Jejunum (tissue), 1 donor: ENCODE data around the genes PRICKLE3, GAGE12F, GAGE12H, PAGE4, SHROOM4 and GSPT2.

- PRO-cap: no peak
Observed at GRCh38 chrX:48538028-48538759, 1.3 kb upstream of the TBC1D25 start.

DNA sequence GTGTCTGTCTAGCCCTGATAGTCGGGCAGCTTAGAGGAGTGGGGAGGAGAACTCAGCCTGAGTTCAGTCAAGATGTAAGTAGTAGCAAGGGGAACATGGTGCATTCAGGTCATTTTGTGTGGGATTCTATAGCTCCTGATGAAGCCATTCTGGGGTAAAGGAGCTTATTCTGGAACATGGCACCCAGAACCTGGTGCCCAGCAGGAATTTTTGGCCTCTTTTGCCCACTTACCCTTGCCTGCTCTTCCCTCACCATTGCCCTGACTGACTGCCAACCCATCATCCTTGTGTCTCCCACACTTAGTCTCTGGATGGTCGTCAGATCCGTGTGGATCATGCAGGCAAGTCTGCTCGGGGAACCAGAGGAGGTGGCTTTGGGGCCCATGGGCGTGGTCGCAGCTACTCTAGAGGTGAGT, 1.7 kb downstream of the RBM3 start:
- PRO-cap: no peak

DNA sequence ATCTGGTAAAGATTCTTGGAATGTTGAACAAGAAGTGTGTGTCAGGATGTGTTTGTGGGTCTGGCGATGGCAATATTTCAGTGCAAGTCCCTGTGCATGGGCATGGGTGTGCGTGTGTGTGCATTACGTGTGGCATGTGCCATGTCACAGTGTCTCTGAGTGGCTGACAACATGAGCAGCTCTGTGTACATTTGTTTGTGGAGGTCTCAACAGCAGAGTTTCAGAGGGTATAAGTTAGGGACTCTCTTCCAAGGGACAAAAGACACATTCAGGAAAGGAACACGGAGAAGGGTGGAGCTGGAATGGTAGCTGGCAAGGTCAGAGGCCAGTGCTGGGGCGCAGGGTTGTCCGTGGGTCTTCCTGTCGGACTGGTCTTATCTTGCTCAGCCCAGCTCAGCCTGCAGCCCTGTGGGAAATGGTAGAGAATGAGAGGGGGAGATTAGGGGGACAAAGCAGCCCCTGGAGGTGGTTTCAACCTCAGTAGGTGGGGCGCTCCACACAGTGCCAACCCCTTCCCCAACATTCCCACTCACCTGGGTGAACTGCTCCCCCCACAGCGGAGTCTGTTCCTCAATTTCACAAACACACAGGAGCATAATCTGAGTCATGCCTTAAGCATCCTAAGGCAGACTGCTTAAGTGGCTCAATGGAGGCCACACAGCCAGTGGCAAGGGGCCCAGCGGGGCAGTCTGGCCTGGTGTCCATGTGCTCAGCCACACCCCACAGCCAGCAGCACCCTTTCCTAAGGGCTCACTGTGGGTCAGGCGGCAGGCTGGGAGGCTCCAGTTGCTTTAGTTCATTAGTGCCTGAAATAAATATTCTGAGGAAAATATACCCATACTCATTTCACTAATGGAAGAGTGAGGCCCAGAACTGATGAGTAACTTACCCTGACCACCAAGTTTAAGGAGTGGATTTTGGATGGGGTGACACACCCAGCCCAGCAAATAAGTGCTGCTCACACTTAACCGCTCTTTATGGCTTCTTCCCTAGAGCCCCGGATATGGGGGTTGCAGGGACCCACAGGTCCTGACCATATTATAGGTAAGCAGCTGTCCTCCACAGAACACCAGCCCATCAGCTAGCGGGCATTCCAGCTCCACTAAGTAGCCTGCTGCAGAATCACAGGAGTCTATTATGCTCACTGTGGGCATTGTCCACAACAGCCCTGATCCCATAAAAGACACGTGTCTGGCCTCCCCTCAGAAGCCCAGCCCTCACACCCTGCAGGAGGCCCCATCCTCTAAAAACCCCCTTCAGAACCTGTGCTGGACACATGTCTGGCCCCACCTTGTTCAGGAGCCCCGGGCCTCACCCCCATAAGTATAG, 6.7 kb upstream of the HDAC6 start:
- PRO-cap: no peak

- PRO-cap: bidirectional peak, plus-strand start at chrX:48897298, minus-strand start at chrX:48897101
Observed at GRCh38 chrX:48896851-48897645, 520 bp downstream of the TIMM17B start.

DNA sequence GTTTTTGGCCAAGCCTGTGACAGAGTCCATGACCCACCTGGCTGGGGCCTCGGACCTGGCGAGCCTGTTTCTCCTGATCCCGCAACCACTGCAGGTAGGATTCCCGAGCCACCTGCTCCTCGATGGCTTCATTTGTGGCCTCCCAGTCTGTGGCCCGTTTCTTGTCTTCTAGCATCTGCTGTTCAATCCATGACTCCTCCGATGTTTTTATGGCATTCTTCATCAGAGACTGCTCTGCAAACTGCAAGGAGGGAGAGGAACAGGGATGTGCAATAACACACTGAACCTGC, 6.9 kb upstream of the PIM2 start:
- PRO-cap: no peak

- PRO-cap: bidirectional peak, plus-strand start at chrX:48958671, minus-strand start at chrX:48958334
Observed at GRCh38 chrX:48958283-48958827, 948 bp upstream of the OTUD5 start.

- PRO-cap: no peak
Observed at GRCh38 chrX:48987981-48988273, 14.1 kb downstream of the GRIPAP1 start.

GRCh38 chrX:49028463-49028974, 14.6 kb downstream of the TFE3 start:
- PRO-cap: no peak

DNA sequence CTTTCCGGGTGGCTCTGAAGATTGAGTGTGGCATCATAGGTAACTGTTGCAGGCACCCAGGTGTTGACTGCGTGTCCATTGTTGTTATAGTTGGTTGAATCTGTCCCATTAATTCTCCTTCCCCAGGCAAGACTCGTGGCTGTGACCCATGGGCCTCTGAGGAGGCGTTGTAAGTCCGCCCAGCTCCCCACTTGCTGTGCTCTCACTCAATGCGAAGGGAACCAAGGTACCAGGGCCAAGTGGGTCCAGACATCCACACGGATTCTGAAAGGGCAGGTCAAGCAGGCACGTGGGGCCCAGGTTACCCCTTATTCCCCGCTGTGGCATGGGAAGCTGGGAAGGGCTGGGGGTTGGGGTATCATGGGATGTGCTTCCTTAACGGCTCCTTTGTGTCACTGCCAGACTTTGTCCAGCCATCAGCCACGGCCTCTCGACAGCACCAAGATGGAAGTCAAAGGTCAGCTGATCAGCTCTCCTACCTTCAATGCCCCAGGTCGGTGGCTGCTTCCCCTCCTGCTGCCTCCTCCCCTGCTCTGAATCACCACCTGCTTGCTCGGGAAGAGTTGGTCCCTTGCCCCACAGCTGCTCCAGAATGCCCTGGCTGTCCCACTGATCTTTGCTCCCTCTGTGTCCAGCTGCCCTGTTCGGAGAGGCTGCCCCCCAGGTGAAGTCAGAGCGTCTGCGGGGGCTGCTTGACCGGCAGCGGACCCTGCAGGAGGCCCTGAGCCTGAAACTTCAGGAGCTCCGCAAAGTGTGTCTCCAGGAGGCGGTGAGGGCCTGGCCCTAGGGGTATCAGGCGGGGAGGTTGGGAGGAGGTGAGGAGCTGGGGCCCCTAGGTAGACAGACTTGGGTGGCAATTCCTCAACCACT, 3.3 kb downstream of the CCDC120 start:
- PRO-cap: no peak

- PRO-cap: no peak
Observed at GRCh38 chrX:49175535-49176281, 4.0 kb downstream of the PLP2 start.

GRCh38 chrX:49186063-49186951, at the start of gene PRICKLE3:
Gene PRICKLE3, minus strand, starts transcription at chrX:49186373.
- PRO-cap: bidirectional peak, plus-strand start at chrX:49186482, minus-strand start at chrX:49186373

- PRO-cap: unidirectional peak, plus-strand start at chrX:49230465
Observed at GRCh38 chrX:49230157-49230724, 2.9 kb downstream of the CACNA1F start.

GRCh38 chrX:49271350-49271939, 1.9 kb downstream of the PPP1R3F start:
- PRO-cap: no peak

- PRO-cap: no peak
Observed at GRCh38 chrX:49560417-49560940, at the start of gene GAGE12F. Gene GAGE12F, plus strand, starts transcription at chrX:49560842.

DNA sequence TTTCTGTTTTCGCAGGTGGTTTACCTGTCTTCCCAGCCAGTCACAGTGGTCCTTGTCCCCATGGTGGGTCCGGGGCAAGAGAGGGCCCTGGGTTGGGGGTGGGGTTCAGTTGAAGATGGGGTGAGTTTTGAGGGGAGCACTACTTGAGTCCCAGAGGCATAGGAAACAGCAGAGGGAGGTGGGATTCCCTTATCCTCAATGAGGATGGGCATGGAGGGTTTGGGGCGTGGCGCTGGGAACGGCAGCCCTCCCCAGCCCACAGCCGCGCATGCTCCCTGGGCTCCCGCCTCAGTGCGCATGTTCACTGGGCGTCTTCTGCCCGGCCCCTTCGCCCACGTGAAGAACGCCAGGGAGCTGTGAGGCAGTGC, at the start of gene GAGE12H:
TSS of gene GAGE12H (plus strand) at position 311 of the 368 bp plus-strand sequence.
- PRO-cap: no peak

- PRO-cap: no peak
Observed at GRCh38 chrX:49828961-49829432, at the start of gene PAGE4. Gene PAGE4, plus strand, starts transcription at chrX:49829303.

DNA sequence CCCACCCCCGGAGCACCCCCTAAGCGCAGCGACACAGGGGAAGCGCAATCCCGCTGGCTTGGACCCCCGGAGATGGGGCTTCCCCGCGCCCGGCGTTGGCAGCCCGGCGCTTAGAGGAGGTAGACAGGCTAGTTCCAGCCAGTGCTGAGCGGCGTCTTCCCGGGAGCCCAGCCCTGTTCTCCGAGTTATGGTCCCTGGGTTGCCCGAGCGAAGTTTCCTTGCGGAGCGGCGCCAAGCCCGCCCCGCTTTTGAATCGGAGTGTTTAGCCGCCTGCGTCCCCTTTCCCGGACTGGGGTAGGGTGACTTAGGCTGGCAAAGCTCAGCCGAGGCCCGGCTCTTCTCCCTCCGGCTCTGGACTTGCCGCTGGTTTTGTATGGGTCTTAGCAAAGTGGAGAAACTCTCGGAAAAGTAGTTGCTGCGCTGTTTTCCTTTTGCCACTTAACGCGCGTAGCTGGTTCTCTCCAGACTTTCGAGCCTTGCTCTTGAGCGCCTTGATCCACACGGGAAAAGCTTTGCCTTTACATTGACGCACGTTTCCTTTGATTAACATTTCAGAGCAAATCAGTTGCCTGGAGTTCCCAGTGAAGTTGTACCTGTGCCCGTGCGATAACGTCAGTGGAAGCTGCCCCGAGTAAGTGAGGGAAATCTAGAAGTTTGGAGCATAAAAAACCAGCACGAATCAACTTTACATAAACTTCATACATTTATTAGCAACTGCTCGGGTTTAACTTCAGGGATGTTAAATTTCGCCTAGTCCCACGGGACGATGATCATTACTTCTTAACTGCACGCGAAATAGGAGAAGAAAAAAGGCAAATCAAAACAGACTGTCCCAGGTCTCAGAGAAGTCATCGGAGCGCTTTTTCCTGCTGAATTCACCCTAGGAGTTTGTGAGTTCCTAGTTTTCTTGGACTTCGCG, 715 bp downstream of the CLCN5 start:
- PRO-cap: no peak

GRCh38 chrX:50431423-50431977, 39.1 kb downstream of the DGKK start:
- PRO-cap: no peak

DNA sequence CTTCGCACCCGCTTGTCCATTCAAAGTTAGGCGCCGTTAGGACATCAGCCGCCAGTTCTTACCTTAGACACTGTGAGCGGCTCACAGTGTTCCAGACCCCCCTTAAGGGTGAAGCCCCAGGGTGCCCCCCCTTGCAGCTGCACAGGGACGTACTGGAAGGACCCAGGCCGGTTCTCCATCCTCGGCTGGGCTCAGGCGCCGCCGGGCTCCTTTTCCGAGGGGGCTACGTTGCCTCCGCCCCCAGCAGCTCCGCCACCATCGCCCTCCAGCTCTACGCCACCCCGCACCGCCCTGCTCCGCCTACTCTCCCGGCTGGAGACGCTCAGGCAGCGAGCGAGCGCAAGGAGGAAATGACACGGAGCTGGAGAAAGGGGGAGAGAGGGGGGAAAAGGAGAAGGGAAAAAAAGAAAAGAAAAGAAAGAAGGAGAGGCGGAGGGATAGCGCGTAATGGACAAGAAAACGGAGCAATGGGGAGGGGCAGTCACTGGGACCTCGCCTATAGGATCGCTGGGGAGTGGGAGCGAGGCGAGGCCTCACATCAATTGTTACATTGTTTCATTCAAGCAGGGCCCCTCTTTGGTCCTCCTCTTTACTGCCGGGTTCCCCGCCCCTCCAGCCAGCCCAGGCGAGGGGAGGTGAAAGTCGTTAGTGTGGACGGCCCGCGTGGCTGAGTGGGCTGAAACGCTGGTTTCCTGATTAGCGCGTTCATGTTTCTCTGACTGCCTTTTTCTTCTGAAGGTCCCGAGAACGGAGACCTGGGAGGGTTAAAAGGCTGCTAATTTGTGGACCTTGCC, at the start of gene SHROOM4:
TSS of gene SHROOM4 (minus strand) at position 355 of the 794 bp plus-strand sequence.
- PRO-cap: bidirectional peak, plus-strand start at position 303 of the sequence, minus-strand start at position 293 of the sequence

DNA sequence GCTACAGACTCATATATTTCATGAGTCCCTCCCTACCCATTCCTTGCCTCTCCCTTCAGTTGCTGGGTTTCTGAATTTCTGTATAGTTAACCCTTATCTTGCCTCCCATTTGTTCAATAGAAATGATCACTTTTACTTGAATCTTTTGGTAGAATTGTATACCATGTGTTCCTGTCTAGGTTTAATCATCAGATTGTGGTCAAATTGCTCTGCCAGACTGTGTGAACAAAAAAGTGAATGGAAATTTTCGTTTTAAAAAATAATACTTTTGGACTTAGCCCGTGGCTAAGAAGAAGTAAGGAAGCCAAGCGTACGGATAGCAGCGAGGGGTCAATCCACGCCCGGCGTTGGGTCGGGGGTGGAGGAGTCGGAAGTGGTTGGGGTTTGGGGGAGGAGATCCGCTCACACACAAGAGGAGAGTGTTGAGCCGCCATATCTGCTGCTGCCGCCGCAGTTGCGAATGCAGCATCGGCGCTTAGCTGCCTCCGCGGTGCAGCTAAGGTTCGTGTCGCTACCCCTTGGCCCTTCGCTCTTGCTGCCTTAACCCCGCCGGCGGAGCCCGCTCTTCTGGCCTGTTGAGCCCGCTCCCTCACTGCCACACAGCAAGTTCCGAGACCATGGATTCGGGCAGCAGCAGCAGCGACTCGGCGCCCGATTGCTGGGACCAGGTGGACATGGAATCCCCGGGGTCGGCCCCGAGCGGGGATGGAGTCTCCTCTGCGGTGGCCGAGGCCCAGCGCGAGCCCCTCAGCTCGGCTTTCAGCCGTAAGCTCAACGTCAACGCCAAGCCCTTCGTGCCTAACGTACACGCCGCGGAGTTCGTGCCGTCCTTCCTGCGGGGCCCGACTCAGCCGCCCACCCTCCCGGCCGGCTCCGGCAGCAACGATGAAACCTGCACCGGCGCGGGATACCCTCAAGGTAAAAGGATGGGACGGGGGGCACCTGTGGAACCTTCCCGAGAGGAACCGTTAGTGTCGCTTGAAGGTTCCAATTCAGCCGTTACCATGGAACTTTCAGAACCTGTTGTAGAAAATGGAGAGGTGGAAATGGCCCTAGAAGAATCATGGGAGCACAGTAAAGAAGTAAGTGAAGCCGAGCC, at the start of gene GSPT2:
TSS of gene GSPT2 (plus strand) at position 433 of the 1,099 bp plus-strand sequence.
- PRO-cap: unidirectional peak, plus-strand start at position 411 of the sequence